ENCODE measurements around the genes PRRG1, SRPX, TSPAN7 and MED14.

DNA sequence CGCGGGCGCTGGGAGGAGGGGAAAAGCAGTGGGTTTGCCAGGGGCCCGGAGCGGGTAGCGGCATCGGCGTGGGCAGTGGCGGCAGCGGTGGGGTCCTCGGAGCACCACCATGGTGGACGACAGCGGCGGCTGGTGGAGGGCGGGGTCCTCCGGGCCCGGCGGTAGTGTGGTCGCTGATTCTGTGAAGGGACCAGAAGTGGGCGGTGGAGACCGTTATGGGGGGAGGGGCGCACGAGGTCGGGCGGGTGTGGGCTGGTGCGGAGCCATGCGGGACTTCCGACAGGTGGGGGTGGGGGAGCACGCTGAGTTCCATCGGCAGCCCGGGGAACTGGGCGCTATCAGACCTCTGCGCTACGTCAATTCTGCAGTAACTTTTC is 35.4 kb downstream of the FAM47C start:
- RRBS, result no CpG with 5 or more reads among the region's 34 CpGs

GRCh38 chrX:37348917-37349510 is at the start of gene PRRG1:
Gene PRRG1 (plus strand): TSS chrX:37349364.
- RRBS, result no CpG with 5 or more reads among the region's 46 CpGs

DNA sequence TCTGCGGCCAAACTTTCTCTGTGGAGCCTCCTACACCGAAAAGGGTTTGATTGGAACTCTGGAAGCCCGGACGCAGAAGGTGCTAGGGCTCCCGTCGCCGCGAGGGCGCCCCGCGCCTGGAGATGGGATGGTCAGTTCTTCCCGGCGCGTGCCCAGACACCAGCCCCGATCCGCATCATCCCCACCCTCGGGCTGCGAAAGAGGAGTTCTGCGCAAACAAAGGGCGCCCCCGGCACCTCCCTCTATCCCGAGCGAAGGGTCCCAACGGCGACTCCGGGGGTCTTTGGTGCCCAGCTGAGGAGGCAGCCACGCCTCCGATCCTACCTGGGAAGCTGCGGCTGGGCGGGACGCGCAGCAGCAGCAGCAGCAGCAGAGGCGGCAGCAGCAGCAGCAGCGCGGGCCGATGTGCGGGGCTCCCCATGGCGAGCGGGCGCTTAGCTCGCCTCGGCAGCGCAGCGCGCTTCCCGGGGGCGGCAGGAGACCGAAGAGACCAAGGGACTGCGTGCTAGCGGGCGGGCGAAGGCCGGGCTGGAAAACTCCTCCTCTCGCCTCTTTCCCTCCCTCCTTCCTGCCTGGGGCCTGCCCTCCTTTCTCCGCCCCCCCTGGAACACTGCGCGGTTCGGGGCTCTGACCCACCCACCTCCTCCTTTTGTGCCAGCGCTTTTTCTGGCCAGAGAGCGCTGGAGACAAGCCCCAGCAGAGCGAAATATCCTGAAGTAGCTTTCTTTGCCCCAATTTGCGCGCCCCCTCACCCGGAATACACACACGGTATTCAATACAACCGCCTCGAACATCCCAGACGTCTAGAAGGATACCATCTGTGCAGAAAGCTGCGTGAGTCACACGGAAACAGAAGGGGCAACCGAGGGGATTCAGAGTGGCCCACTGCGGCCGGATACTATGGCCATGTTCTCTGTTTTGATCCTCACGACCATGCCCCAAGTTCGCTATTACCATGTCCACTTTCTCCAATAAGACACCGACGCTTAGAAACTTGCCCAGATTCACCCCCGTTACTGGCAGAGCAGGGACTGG is at the start of gene SRPX:
TSS of gene SRPX (minus strand) at position 500 of the 1,035 bp plus-strand sequence.
- RRBS, result under 1% methylated on average over 24 of the region's 78 CpGs

DNA sequence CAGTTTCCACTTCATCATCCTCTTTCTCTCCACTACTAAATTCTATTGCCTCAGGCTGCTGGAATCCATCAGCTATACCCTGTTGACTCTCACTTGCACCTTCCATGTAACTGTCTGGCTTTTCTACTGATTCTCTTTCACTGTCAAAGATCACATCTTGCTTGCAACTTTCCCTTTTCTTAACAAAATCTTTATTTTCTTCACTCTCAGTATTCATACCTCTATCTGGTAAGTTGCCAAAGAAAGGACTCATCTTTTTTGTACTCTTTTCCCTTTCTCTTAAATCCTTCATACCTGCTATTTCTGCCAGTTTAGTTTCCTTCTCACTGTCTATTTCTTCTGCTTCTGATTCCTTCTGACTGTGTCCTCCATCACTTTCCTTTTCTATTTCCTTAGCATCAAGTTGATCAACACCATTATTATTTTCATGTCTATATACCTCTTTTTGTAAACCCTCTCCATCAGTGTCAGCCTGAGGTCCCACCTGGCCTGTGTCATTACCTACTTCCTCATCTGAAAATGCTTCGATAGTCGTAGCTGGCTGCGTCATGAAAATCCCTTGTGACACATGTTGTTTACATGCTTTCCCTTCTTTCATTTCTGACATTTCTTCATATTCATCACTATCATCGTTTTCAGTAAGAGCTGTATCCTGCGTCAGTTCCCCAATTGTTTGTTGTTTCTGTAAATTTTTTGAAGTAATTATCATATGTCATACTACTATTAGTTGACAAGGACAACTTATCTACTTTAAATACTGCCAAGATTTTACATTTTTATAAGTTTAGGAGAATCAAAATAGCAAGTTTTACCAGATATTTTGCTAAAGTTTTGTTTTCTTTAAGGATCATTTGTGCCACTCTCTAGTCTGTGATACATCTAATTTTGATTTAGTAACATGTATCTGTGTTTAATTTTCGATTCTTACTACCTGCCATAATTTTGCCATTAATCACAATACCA is 39.7 kb downstream of the RPGR start:
- RRBS, result no CpG with 5 or more reads among the region's 6 CpGs

- RRBS, result 7% methylated on average over 4 of the region's 103 CpGs
Measured at GRCh38 chrX:38561103-38562278, at the start of gene TSPAN7. Gene TSPAN7 (plus strand): TSS chrX:38561542.

- RRBS, result no CpG with 5 or more reads among the region's 2 CpGs
Measured at GRCh38 chrX:38803229-38803496, 1.9 kb downstream of the MID1IP1 start.

- RRBS, result no CpG with 5 or more reads among the region's 12 CpGs
Measured at GRCh38 chrX:39519600-39520102, 578.1 kb downstream of the BCOR start.

GRCh38 chrX:39534125-39534435 is 563.7 kb downstream of the BCOR start:
- RRBS, result no CpG with 5 or more reads among the region's 5 CpGs

GRCh38 chrX:39767400-39767725 is 330.4 kb downstream of the BCOR start:
- RRBS, result no CpG with 5 or more reads among the region's 8 CpGs

GRCh38 chrX:39905380-39906080 is 192.2 kb downstream of the BCOR start:
- RRBS, result no CpG with 5 or more reads among the region's 25 CpGs

DNA sequence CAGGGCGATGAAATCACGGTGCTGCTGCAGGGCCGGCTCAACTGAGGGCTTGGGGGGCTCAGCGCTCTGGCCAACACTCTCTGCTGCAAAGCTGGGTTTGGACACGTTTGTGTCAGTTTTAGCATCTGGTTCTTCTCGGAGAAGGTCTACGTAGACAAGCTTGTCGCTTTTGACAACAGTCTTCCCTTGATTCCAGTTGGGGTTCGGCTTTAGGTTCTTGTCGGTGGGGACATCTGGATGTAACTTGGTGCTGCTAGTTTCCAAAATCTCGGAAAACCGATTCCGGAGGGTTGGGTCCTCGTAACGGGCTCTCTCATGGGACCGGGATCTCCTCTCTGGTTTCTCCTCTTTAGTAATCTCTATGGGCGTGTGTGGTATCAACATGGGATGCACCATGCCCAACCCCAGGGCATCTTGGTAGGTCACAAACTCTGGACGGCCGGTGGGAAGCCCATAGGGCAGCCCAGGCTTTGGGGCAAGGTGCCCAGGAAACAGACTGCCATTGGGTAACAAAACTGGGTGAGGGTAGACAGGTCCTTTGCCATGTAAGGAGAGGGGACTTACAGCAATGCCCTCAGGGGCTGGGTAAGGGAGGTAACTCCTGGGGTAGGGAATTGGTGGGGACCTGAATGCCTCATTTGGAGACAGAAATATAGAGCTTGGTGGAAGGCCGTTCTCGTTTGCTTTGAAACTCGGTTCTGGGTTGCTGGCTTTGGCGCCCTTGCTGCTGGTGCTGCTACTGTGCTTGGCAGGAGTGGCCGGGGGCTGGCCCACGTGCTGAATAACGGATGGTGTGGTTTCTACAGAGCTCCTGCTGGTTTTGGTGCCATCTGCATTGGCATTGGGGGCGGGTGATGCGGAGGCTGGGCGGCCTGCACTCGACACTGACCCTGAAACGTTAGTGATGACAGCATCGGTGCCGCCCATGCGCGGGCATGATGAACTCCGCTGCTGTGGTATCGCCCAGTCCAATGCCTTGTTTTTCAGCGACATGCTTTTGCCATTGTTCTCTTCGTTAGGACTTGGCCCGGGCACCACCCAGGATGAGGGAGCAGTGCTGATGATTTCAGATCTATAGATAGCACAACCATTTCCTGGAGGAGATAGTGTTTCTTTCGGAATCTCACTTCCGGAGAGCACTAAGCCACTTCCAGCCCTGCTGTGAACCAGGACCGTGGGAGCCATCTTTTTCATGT is 24.6 kb downstream of the BCOR start:
- RRBS, result 100% methylated on average over 2 of the region's 43 CpGs

- RRBS, result no CpG with 5 or more reads among the region's 16 CpGs
Measured at GRCh38 chrX:40082473-40083230, 15.1 kb downstream of the BCOR start.

- RRBS, result no CpG with 5 or more reads among the region's 20 CpGs
Measured at GRCh38 chrX:40434751-40435416, 145.9 kb upstream of the ATP6AP2 start.

- RRBS, result no CpG with 5 or more reads among the region's 5 CpGs
Measured at GRCh38 chrX:40543942-40544385, 36.8 kb upstream of the ATP6AP2 start.

GRCh38 chrX:40734763-40735333 is 494 bp downstream of the MED14 start:
- RRBS, result 2% methylated on average over 13 of the region's 25 CpGs

GRCh38 chrX:40735334-40736341 is at the start of gene MED14:
Gene MED14 (minus strand): TSS chrX:40735542.
- RRBS, result under 1% methylated on average over 28 of the region's 99 CpGs

GRCh38 chrX:40755244-40755999 is 20.1 kb upstream of the MED14 start:
- RRBS, result no CpG with 5 or more reads among the region's 9 CpGs

- RRBS, result no CpG with 5 or more reads among the region's 3 CpGs
Measured at GRCh38 chrX:40845616-40845862, 110.2 kb upstream of the MED14 start.

DNA sequence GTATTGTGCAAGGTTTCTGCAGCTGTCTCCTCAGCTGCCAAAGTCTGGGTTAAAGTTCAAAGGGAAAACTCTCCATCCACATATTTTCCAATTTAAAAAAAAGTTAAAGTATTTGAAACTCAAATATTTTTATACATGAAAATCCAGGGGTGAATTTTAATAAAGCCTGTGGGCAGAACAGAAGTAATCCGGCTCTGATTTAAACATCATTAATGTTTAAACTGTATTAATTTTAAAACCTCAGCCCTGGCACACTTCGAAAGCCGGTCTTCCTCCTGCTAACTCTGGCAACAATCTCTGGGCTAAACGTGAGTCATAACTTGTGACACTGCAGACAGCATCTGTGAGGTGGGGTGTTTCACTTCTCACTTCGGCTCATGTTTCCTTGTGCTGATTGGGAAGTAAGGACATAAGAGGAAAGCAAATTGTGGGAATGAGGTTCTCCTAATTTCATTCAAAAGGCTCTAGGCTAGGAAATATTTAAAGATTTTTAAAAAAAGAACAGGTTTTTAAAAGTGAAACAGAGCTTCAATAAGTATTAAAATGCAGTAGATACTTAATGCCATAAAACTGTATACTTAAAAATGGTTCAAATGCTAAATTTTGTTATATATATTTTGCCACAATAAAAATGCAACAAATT is 139.9 kb upstream of the USP9X start:
- RRBS, result 8% methylated on average over 3 of the region's 5 CpGs

DNA sequence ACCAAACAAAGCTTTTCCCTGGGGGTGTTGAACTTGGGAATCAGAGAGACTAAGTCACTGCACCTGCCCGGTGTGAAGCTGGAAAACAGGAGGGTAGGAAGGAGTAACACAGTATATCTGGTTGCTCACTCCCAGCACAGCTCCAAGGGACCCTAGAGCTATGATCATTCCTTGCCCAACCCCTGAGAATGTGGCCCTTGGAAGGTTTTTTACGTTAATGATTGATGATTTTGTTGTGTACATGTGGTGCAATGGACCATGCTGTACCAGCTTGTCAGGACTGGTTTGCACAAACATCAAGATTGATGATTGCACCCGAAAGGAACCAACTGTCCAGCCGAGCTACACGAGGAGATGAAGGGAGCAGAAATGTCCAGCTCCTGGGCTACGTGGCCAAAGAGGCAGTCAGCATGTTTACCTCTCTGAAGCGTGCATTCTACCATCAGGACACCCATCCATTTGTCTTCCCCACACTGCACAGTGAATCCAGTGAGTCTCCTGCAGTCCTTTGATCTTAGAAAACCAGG is 83.2 kb upstream of the USP9X start:
- RRBS, result no CpG with 5 or more reads among the region's 7 CpGs

All from cardiac fibroblast (primary cell).